ENCODE measurements around a stretch of chr21.

DNA sequence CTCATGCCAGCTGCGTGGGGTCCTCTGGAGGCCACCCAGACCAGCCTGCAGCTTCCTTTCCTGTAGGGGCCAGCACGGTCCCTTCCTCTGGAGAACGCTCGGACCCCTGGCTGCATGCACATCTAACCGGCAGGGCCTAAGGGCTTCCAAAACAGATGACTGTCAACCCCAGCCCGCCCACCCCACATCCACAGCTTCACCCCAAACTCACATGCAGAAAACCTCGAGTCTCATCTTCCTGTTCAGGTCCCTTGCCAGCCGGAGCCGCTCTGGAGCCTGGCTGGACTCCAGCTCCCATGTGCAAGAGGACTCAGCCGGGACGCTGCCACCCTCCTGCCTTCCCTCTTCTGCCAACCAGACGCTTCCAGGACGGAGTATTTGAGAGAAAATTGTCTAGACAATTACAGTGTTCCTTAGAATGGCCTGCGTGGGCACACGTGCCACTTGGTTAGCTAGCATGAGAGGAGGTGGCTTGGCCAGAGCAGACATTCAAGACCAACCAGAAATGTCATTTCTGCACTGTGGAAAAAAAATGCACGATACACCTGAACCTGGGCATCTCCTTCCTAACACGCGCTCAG is 548 bp downstream of the CLDN14 start:
- RRBS: 74% methylated on average over 4 of the region's 18 CpGs

- RRBS: no CpG with 5 or more reads among the region's 11 CpGs
Observed at GRCh38 chr21:36481374-36482235, 1.7 kb upstream of the CLDN14 start.

DNA sequence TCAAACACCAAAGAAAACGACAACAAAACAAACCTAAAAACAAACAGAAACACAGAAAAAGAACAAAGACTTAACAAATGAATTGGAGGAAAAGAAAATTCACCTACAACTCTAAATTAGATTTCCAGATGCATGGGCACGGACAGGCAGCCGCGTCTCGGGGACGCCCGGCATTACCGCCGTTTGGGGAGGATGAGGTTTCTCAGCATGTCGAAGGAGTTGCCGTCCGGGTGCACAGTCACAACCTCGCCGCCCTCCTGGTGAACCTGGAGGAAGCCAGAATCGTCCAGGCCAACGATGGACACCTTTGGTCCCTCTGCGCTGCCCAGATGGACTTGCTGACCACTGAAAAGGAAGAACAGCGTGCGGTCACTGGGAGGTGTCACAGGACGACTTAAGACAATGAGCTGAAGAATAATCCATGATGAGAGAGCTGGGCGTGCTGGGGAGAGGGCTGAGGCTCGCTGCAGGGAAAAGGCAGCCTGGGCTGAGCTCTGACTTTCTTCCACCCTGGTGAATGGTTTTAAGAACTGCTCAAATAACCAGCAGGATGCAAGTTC is 55.2 kb downstream of the SIM2 start:
- RRBS: 97% methylated on average over 6 of the region's 22 CpGs

DNA sequence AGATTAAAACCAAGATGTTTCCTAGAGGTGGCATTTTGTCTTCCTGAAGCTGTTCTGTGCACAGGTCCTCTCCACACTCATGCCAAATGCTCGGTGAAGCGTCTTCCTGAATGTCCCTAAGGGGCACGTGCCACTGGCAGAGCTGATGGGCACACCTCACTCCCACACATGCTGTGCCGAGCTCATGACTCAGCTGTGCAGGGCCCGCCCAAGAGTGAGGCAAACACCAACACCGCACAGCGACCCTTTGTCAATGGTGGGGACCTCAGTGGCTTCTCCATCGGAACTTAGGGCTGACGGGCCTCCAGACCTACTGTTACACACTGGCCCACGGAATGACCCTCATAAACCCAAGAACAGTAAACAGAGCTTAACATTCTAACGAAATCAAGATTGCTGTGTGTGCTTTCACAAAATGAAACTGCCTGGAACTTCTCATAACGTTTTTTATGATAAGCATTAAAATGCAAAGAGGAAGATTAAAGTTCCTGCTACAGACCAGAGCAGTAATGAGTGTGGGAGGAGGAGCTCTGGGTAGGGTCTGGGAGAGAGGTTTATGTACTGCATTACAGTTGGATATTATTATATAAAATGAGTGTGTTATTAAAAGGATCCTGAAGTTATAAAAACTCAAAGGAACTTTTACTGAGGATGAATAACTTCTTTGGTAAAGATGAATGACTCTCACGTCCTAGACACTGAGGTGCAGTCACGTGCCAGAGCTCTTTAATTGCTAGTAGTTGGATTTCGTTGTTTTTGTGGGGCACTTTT is 89.4 kb downstream of the SIM2 start:
- RRBS: no CpG with 5 or more reads among the region's 15 CpGs

DNA sequence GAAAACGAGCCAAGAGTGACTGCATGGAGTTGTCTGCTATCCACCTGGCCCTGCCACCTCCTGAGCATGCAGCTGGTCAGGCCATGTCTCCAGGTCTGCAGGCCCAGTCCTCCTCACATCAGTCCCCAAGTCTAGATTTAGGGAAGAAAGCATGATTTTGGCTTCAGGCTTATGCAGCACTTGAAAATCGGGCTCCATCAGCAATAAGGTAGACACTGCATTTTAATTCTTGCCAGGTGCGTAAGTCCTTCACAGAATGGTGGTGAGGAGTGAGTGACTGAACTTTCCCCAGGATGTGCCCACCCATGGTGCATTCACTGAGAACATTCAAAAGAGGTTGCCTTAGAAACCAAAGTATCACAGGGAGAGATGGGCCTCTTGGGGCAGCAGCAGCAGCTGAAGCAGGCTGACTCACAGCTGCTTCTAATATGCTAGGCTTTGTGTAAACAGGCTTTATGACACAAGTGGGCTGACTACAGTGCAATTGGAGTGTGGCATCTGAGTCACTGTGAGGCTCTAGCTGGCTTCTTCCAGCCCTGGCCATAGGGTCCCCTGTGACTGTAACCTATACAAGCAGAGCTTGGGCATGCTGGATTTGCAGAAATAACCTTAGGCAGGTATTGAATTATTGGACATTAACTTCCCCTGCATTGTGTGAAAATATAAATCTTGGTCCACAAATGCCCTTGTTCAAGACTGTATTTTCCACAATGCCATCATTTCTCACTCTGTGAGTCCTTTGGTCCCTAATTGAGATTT is 12.6 kb downstream of the PIGP start:
- RRBS: no CpG with 5 or more reads among the region's 3 CpGs

DNA sequence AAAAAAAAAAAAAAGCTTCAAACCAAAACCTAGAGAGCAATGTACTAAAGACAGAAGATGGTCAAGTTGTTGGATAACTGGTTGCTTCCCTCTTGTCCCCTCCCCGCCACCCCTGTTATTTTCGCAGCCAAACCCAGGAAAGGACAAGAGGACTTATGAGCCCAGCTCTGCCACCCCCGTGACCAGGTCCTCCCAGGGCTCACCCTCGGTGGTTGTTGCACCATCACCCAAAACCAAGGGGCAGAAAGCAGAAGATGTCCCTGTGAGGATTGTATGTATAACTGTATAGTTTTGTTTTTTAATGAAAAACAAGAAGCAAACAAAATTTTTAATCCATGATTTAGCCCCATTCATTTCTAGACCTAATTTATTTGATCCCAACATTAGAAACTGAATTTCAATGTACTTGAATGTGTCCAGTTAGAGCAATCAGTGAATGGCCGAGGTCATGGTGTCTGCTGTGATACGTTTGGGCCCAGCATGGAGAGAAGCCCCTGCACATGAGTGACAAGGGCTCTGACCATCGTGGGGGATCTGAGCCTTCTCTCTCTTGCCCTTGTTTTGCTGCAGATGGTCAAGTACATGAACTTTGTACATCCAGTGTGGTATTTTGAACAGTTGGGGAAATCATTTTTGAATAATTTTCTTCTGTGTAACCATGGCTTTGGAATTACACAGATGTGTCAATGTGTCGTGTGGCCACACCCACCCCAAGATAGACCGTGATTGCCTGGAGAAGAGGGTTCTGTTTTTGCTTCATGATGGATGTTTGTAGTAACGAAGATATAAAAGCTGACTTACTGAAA is 69.2 kb downstream of the VPS26C start:
- RRBS: no CpG with 5 or more reads among the region's 10 CpGs

GRCh38 chr21:37225310-37225854 is 41.8 kb downstream of the VPS26C start:
- RRBS: no CpG with 5 or more reads among the region's 15 CpGs

- RRBS: 2% methylated on average over 8 of the region's 45 CpGs
Observed at GRCh38 chr21:37257932-37258526, 9.1 kb downstream of the VPS26C start.

- RRBS: no CpG with 5 or more reads among the region's 8 CpGs
Observed at GRCh38 chr21:37379671-37380744, 13.4 kb downstream of the DYRK1A start.

GRCh38 chr21:37393050-37393882 is 26.7 kb downstream of the DYRK1A start:
- RRBS: no CpG with 5 or more reads among the region's 4 CpGs

GRCh38 chr21:37506352-37506975 is 139.9 kb downstream of the DYRK1A start:
- RRBS: no CpG with 5 or more reads among the region's 4 CpGs

DNA sequence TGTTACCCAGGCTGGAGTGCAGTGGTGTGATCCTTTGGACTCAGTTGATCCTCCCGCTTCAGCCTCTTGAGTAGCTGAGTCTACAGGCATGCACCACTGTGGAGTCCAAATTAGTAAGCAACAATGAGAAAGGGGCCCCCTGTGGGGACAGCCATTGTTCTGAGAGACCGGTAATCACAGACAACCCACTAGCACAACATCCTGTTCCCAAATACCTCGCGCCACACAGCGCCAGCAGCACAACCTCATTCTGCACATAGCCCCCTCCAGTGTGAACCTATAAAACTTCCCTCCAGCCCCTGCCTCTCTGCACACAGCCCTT is 226.4 kb downstream of the DYRK1A start:
- RRBS: no CpG with 5 or more reads among the region's 5 CpGs

- RRBS: no CpG with 5 or more reads among the region's 5 CpGs
Observed at GRCh38 chr21:38121941-38122536, 134.8 kb upstream of the KCNJ15 start.

GRCh38 chr21:38171844-38172220 is 85.0 kb upstream of the KCNJ15 start:
- RRBS: no CpG with 5 or more reads among the region's 8 CpGs

GRCh38 chr21:38219252-38219455 is 37.6 kb upstream of the KCNJ15 start:
- RRBS: no CpG with 5 or more reads among the region's 4 CpGs

GRCh38 chr21:38323598-38324140 is 66.9 kb downstream of the KCNJ15 start:
- RRBS: no CpG with 5 or more reads among the region's 2 CpGs

DNA sequence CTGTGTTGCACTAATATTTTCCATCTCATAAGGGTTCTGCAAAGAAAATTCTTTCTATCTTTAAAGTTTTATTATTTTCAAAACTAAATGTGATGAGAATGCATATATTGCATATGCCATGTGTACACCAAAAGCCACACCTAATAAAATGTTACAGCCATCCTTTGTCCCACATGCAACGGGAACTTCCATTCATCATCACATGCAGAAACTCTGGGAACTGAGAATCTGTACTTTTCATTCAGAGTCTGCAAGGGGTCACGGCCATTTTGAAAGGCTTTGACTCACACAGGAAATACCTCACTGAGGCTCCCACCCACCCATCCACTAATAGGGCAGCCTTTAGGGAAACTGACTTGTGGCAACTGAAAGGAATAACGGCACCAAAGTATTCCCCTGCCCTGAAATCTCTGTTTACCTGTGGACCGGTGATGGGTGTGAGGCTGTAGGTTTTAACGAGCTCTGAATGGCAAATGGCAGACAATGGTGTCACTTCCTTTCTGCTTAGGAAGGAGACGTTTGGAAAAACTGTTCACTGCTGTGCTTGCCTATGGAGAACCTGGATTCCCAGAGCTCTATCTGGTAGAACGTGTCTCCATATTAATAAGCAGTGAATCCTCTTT is 37.8 kb downstream of the ERG start:
- RRBS: no CpG with 5 or more reads among the region's 7 CpGs

- RRBS: no CpG with 5 or more reads among the region's 2 CpGs
Observed at GRCh38 chr21:38740258-38740479, 65.6 kb upstream of the ETS2 start.

- RRBS: no CpG with 5 or more reads among the region's 4 CpGs
Observed at GRCh38 chr21:38786199-38786777, 19.4 kb upstream of the ETS2 start.

GRCh38 chr21:38812940-38813684 is 7.4 kb downstream of the ETS2 start:
- RRBS: no CpG with 5 or more reads among the region's 6 CpGs

Measured in GM12892 (cell line).